ENCODE results near the genes OR10H2 and FAM32A.

DNA sequence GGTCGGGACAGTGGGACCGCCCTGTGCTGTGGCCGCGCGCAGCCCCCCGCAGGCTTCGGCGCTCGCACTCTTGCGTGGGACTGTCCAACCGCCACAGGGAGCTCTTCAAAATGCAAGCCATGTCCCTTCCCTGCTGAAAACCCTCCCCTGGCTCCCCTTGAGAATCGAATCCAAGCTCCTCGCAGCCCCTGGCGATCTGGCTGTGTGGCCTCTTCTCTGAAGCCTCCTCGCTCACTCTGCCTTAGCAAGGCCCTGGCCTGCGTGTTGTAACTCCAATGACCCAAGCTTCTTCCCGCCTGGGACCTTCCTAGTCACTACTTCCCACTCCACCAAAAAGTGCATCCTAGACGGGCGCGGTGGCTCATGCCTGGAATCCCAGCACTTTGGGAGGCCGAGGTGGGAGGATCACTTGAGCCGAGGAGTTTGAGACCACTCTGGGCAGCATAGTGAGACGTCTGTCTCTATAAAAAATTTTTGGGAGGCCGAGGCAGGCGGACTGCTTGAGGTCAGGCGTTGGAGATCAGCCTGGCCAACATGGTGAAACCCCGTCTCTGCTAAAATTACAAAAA lies 8.2 kb downstream of the EPHX3 start:
- PRO-cap, 10 experiments, result peak in 1 of 10 experiments; most common minus-strand start position 206 of the sequence (in 1)

- PRO-cap, 10 experiments, result no peak in any of the 10 experiments
These were observed 28.1 kb upstream of the EPHX3 start for GRCh38 chr19:15260397-15260745.

- PRO-cap, 10 experiments, result no peak in any of the 10 experiments
These were observed 47.7 kb upstream of the EPHX3 start for GRCh38 chr19:15279860-15280526.

DNA sequence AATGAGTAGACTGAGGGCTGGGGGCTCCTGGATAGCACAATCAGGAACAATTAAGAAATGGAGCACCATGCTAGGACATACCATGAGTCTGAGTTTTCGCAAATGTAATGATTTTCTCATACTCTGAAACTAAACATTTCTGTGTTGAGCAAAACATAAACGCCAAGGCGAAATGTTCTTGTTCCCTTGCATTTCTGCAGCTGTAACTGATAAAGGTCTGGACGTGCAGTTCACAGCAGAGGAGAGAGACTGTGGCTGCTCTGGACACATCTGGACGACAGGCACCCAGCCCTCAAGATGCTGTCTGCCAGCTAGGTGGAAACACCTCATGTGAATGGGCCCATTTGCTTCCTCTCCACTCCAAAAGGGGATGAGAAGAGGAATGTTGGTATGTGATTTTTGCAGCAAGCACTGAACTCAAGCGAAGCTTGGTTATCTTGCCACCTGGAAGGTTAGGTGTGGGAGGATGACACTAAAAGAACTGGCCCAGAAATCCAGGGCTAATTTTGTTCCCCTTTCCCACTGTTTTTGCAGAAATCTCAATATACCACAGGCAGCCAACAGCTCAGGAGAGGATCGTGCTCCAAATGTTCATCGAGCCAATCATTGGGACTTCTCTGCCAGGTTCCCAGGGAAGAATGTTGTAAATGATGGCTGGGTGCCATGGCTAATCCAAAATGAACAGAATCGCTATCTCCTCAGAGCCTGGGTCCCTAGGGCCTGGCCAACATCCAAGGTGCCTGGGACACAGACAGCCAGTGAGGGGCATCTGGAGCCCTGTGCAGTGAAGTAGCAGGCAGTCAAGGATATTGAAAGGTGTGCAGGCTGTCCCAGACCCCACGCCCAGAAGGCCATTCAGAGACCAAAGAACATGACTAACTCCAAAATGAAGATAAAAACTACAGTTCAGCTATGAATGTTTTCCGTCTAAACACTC lies 38.0 kb downstream of the BRD4 start:
- PRO-cap, 10 experiments, result no peak in any of the 10 experiments

GRCh38 chr19:15318306-15318815 lies 14.0 kb downstream of the BRD4 start:
- PRO-cap, 10 experiments, result peak in 1 of 10 experiments; most common plus-strand start chr19:15318702 (in 1); most common minus-strand start chr19:15318548 (in 1)

DNA sequence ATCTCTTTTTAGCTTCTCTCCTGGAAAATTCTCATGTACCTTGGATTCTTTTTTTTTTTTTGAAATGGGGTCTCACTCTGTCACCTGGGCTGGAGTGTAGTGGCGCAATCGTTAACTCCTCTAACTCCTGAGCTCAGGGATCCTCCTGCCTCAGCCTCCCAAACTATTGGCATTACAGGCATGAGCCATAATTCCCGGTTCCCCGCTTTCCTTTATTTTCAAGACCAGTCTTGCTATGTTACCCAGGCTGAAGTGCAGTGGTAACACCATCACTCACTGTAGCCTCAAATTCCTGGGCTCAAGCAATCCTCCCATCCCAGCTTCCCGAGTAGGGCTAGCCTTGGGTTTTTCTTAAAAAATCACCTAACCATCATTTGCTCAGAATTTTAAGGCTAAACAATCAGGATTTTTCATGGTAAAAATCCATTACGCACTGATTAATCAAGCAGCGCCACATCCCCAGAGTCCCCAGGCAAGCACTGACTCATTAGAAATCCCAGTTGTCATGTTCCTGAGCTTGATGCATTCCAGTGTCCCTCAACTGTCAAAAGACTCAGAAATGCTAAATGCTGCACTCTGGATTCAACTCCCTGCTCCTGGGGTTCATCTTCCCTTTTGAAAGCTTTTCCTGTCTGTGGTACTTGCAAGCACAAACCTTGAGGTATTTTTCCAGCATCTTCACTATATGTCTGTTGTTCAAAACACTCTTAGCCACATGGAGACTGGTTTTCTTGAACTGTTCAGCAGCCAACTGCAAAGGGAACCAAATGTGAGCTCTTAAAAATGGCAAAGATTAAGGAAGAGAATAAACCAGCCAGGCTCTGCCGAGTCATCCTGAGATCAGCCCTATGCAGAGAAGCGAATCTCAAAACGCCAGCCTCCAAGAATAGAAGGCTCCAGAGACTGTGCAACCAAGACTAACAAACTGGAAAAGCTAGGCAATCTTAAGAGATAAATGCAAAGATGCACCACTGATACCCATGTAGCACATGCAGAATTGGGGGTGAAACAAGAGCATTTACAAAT lies 21.0 kb downstream of the AKAP8 start:
- PRO-cap, 10 experiments, result no peak in any of the 10 experiments

- PRO-cap, 10 experiments, result no peak in any of the 10 experiments
These were observed 7.8 kb downstream of the CYP4F8 start for GRCh38 chr19:15622835-15623262.

DNA sequence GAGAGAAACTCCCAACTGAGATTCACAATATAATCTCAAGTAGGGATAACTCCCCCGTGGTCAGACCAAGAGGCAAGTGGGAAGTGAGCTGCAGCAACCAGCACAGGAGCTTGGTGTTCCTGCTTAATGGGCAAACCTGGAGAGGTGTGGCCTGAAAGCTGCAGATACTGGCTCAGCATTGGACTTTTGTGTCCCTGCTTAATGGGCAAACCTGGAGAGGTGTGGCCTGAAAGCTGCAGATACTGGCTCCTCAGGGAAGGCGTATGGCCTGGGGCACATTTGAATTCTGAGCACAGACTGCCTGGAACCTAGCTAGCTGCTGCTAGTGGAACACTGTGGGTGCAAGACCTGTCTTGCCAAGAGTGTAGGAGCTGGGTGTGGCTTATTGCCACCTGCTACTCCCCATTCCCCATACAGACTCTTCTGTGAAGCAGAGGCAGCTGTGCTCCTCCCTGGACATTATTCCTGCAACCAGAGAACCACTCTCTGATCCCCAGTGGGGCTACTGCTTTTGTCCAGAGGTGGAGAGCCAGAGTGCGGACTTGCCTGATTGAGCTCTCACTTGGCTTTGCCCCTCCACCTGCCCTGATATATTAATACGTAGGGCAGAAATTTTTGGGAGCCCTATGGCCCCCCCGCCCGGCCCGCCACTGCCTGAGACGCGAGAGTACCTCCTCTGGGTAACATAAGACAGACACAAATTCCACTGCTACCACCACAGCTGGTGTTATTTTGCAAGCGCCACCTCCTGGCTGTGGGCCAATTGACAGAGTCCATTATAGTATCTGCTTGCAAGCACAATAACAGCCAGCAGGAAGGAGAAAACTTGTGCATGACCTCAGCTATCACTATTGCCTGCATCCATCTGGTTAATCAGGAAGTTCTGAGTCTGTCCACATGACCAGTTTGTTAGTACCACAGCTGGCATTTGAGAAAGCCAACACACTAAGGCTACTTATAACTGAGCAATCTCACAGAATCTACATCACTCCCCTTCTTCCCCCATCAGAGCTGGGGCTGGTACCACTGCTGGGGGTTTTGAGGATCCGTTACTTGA lies 25.5 kb upstream of the OR10H2 start:
- PRO-cap, 10 experiments, result peak in 1 of 10 experiments; most common minus-strand start position 85 of the sequence (in 1)

DNA sequence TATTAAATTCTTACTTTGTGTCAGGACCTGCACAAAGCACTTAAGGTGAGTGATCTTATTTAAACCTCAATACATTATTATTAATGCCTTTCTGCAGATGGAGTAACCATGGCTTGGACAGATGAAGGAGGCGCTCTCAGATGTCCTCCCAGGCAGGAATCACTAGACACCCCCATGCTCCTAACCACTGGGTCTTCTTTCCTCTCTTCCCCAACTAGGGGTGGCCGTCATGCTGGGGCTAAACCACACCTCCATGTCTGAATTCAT lies at the start of gene OR10H2:
OR10H2 (plus strand) TSS at position 210 of the 267 bp plus-strand sequence.
- PRO-cap, 10 experiments, result no peak in any of the 10 experiments

- PRO-cap, 10 experiments, result no peak in any of the 10 experiments
These were observed 22.4 kb downstream of the OR10H3 start for GRCh38 chr19:15760198-15760517.

- PRO-cap, 10 experiments, result no peak in any of the 10 experiments
These were observed 15.2 kb upstream of the OR10H1 start for GRCh38 chr19:15830385-15831272.

GRCh38 chr19:16041585-16042030 lies 34.7 kb upstream of the TPM4 start:
- PRO-cap, 10 experiments, result peak in 2 of 10 experiments; most common plus-strand start chr19:16041734 (in 1); most common minus-strand start chr19:16041635 (in 2)

DNA sequence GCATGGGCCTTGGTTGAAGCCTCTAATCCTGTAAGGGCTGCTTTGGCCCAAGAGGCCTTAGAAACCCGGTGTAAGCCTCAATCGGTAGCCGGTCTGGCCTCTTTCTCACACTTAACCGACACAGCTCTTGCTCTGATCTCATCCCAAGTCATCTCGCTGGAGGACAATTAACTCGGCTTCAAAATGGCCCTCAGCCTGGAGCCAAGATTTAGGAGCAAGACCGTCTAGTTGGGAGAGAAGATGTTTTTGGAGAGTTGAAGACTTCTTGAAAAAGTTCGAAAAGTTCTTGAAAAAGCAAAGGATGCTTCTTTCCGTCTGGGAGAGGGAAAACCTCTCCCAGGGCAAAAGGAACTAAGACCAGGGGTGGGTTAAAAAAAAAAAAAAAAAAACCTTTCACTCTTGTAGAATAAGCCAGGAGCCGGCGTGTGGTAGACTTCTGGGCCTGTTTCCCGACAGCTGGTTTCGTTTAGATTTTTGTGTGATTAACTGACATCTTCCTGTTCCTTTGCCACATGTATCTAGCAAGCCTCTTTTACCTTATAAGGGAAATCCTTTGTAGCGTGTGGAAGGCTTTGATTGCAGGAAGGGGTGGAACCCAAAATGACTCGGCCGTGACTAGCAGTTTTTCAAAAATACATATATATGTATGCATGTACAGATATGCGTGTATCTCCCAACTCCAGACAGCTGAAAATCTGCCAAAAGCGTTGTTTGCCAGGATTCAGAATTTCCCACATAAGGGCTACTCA lies 2.3 kb downstream of the TPM4 start:
- PRO-cap, 10 experiments, result peak in 8 of 10 experiments; most common plus-strand start position 669 of the sequence (in 6); most common minus-strand start position 464 of the sequence (in 7)

DNA sequence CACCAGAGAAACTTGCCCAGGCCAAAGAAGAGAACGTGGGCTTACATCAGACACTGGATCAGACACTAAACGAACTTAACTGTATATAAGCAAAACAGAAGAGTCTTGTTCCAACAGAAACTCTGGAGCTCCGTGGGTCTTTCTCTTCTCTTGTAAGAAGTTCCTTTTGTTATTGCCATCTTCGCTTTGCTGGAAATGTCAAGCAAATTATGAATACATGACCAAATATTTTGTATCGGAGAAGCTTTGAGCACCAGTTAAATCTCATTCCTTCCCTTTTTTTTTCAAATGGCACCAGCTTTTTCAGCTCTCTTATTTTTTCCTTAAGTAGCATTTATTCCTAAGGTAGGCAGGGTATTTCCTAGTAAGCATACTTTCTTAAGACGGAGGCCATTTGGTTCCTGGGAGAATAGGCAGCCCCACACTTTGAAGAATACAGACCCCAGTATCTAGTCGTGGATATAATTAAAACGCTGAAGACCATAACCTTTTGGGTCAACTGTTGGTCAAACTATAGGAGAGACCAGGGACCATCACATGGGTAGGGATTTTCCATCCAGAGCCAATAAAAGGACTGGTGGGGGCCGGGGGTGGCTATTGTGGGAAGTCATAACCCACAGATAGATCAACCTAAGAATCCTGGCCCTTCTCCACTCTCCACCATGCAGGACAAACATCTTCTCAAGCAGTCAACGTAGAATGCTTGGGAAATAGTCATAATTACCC lies 10.3 kb upstream of the RAB8A start:
- PRO-cap, 10 experiments, result no peak in any of the 10 experiments

- PRO-cap, 10 experiments, result peak in 10 of 10 experiments; most common plus-strand start chr19:16185413 (in 5); most common minus-strand start chr19:16185200 (in 7)
These were observed at the start of gene FAM32A for GRCh38 chr19:16184909-16185651. FAM32A (plus strand) TSS chr19:16185410.

DNA sequence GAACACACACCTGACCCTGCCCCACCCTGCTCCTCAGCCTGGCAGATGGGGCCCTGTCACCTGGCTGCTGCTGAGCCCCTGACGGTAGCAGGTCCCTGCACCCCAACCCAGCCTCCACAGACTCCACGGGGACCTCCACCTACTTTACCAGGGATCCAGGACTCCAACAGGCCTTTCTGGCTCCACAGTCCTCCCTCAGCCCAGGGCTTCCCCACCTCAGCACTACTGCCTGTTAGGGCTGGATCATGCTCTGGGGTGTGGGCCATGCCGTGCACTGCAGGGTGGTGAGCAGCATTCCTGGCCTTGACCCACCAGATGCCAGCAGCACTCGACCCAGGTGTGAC lies 42.2 kb downstream of the EPS15L1 start:
- PRO-cap, 10 experiments, result no peak in any of the 10 experiments

DNA sequence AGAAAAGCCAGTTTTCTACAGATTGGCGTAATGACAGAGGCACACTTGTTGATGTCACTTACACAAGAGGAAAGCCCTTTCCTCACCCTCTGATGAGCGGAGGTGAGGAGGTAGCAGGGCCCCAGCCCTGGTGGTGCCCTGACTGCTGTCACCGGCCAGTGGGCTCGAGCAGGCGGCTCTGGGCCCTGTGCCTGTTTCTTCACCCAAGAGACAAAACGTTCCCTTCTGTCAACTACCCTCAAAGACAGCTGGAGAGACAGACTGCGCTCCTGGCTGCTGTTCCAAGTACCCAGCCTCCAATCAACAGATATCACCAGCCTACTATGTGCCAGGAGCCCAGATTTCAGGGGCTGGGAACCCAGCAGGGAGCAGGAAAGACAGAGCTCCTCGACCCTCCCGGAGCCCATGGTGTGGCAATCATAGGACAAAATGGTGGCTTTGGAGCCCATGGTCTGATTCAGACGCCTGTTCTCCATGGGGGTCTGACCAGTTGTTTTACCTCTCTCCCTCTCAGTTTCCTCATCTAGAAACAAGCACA lies 10.1 kb downstream of the EPS15L1 start:
- PRO-cap, 10 experiments, result no peak in any of the 10 experiments

DNA sequence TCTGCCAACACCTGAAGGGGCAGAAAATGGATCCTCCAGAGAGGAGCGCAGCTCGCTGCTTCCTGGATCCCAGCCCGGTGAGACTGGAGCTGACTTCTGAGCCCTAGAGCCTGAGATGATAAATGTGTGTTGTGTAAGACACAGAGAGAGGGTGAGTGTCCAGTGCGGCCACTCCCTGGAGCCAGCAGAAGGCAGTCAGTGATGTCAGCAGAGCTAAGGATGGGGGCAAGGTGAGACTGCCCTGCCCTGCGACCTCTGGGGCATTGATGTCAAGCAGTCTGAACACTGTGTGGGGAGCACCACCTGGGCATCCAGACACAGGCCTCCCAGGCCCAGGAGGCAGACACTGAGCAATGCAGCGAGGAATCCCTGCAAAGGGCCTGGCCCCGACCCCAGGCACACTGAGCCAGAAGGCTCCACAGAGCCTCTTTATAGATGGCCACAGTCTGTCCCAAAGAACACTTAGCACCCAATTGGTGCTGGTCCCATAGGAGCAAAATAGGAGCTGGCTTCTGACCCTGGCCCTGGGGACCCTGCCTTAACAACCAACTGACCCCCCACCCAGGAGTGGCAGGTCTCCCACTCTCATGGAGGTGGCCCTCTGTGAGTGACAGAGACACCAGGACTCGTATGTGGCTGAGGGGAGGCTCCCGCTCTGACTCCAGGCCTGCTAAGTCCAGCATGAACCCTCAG lies 9.9 kb upstream of the SLC35E1 start:
- PRO-cap, 10 experiments, result peak in 9 of 10 experiments; most common plus-strand start position 144 of the sequence (in 1); most common minus-strand start position 85 of the sequence (in 9)

DNA sequence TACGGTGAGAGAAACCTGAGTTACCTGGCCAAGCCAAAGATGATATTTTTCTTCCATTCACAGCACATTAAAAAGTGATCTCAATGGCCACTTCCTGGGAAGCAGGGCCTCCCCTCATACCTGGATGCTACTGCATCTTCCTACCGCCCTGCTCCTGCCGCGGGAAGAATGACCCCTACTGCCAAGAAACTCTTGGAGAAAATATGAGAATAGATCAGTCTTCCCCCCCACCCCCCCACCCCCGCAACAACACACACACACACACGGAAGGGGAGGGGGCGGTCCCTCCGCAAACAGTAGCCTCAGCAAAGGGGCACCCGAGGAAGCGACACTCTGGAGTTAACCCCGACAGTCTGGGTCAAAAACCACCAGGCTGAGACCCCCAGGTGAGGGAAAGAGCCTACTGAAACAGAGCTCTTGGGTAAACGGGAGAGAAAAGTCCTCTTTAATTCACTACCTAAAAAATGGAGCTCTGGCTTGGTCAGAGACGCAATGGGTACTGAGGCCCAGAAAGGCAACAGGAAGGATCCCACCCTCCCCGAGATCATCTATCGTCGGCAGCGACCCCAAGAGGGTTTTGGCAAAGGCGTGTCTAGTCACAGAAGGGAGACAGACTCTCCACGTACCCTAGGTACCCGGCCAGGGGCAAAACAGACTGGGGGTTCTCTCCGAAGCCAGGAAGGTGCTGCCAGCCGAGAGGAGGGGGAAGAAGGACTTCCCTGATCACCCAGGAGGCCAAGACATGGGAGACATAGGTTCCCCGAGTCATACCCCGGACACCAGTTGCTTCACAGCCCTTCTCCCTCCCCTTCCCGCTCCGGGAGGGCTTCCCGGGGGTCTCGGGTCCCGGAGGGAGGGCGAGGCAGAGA lies 1.1 kb downstream of the MED26 start:
- PRO-cap, 10 experiments, result no peak in any of the 10 experiments

DNA sequence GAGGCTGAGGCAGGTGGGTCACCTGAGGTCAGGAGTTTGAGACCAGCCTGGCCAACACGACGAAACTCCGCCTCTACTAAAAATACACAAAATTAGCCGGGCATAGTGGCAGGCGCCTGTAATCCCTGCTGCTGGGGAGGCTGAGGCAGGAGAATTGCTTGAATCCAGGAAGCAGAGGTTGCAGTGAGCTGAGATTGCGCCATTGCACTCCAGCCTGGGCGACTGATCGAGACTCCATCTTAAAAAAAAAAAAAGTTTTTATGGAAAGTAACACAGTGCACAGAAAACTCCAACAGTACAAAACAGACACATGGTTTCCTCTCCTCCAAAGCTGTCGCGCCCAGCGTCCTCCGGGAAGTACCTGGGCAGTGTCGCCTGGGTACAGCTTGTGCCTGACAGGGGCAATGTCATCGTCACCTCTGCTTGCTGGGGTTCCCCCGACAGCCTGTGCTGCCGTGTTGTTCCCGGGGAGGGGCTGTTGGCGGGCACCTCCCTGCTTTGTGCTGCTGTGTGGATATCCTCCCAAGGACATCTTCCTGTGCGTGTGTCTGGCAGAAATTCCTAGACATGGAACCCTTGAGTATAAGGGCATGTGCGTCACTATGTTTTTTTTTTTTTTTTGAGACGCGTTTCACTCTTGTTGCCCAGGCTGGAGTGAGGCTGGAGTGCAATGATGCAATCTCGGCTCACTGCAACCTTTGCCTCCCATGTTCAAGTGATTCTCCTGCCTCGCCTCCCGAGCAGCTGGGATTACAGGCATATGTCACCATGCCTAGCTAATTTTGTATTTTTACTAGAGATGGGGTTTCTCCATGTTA lies 2.5 kb upstream of the F2RL3 start:
- PRO-cap, 10 experiments, result peak in 2 of 10 experiments; most common minus-strand start position 241 of the sequence (in 1)